Vein endothelial cell (primary cell): ENCODE results near the gene MPHOSPH8.

GRCh38 chr13:18489844-18490311 lies 691.7 kb downstream of the TUBA3C start:
- CAGE, long polyA plus RNA, result no peak

DNA sequence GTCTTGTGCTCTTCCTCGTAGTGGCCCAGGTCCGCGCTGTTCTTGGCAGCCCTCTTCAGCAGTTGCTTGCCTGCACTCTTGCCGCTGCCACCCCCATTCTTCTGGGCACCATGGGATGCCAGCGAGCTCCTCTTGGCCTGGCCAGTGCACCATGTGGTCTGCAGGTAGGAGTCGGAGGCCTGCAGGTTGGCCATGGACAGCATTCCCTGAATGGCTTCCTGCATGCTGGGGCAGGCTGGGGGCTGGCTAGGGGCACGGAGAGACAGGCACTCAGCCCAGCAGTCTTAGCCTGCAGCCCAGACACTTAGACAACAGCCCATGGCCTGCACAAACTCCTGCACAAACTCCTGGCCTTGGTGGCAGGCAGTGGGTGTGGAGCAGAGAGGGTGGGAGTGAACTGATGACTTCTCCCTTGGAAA lies 234.9 kb downstream of the TUBA3C start:
- CAGE, long polyA plus RNA, result no peak

DNA sequence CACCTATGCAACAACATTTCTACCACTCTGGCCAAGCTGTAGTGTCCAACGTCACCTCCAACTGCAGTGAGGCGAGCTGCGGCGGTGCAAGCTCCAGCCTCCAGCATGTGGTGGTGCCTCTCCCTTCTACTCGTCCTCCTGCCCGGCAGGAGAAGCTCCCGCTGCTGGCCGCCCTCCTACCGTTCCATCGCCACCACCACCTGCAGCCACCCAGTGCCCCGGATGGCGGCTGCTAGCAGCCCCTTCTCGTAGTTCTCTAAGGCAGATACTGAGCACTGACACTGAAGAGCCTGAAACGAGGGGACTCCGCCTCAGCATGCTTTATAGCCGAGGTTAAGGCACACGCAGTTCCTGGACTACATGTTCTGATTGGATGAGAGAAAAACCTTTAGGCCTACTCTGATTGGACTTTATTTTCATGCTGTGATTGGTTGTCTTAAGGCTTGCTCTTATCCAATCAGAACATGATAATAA lies 63.6 kb downstream of the TUBA3C start:
- CAGE, long polyA plus RNA, result no peak

DNA sequence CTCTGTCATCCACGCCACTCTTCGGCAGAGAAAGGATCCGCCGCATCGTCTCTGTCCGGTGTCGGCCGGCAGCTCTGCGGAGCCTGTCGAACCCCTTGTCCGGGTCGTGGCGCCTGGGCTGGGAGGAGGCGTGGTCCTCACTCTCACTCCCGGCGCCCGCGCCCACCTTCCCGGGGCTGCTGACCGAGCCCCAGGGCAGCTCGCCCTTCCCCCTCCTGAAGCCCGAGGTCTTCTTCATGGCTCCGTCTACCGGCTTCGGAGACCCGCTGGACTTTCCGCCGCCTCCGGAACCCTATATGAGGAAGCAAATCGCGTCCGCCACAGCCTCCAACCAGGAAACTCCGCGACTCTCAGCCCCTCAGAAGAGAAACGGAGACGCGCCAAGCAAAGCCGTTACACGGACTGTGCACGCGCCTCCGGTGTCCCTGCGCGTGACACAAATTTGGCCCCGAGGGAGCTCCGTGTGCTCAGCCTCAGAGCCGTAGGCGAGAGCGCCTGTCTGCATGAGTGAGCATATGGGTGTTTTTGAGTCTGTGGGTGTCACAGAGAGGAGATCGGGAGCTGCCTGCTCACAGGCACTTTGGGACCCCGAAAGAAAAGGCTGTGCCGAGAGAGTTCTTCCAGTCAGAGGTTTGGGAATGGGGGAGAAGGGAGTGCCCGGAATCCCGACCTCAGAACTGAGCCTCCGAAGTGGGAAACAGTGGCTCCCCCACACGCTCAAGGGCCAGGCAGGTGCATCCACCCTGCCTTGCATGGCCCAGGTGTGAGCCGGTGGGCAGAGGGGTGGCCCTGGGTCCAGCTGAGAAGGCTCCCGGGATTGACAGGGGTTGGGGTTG lies 163.2 kb upstream of the TUBA3C start:
- CAGE, long polyA plus RNA, result no peak

DNA sequence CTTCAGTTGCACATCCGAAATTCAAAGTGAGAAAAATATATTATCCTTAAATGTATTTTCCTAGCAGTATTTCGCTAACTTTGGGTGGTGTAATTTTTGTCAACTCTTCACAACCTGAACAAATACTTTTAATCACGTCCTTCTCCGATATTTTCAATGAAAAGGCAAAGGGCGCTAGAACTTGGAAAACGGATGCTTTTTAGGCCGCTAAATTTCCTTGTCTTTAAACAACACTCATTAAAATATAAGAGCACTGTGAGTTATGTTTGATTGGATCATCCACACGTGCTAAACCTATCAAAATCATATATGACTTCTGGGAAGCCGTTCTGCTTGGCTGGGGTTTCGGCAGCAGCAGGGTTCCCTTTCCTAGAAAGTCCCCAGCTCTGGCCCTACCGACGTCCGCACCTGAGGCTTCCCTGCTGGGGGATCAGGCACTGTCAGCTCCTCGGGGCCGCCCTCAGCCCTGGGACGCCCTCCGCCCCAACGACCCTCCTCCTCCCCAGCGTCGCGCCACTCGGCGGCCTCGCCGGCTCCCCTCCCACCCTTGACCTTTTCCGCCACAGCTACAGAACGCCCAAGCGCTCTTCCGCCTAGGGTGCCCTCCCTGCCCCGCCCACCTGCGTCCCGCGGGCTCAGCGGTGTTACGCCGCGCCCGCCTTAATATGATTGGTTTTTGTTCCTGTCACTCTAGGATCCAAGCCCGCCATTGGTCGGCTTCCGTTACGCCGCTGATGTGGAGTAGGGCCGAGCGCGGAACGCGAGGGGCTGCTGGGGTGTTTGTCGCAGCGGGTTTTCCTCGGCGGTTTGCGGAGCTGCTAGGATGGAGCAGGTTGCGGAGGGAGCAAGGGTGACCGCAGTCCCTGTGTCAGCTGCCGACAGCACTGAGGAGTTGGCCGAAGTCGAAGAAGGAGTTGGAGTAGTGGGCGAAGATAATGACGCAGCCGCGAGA lies at the start of gene MPHOSPH8:
Gene MPHOSPH8 (plus strand): TSS at position 734 of the 952 bp plus-strand sequence.
- CAGE, long polyA plus RNA, result no peak

GRCh38 chr13:19714187-19714912 lies 68.4 kb downstream of the PSPC1 start:
- CAGE, long polyA plus RNA, result no peak

- CAGE, long polyA plus RNA, result no peak
These were observed 31.5 kb downstream of the PSPC1 start for GRCh38 chr13:19751220-19751584.

DNA sequence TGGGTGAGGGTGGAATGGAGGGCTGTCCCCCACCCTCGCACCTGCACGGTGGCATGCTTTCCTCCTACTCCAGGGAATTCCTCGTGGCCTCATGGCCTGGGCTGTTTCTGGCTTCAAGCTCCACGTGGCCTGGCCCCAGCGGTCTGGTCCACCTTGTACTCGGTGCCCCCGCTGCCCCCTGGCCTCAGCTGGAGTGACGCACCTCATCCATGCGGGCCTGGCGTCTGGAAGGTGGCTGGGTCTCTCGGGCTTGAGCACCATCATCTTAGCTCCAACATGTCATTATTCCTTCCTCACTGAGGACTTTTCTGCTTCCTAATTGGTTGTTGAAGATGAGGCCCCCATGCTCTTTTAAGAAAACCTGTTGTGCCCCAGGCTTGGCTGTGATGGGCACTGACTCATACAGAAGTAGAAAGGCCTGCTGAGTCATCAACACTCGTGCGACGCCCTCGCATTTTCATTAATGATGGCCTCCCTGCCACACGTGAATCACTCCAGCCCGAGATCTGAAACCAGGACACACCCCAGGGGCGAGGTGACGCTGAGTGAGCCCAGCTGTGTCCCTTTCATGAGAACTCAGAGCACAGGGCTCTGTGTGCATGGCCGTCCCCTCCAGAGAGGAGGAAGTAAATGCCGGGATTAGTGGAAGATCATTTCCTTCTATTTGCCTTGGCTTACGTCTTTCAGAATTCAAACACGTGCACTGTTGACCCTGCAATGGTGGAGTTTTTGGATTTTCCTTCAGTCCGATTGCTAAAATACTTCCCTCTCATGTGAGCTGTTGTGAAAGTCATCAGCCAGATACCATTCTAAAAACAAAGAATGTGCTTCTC lies 13.9 kb upstream of the GJA3 start:
- CAGE, long polyA plus RNA, result no peak

DNA sequence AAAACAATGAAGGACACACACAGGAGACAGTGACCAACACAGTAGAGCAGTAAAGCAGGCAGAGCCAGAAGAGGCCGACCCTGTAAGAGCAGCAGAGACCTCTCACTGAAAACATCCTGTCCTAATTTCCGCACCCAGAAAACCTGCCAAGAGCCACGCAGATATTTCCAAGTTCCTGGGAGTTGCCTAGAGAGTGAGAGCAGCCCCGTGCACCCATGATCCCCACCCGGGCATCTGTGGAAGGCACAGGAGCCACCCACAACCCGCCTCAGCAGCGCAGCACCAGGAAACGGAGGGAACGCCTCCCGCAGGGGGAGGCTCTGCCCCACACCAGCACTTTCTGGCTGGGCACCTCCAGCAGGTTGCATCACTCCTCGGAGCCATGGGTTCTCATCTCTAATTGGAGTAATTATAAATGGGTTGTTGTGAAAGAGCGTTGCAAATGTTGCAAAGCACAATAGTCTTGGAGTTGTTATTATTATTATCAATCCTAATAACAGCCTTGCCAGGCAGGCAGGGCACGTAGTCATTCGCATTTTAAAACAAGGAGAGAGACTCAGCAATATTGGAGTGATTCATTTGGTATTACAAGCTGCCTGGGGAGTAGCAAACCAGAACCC lies 108.5 kb upstream of the GJB6 start:
- CAGE, long polyA plus RNA, result no peak

DNA sequence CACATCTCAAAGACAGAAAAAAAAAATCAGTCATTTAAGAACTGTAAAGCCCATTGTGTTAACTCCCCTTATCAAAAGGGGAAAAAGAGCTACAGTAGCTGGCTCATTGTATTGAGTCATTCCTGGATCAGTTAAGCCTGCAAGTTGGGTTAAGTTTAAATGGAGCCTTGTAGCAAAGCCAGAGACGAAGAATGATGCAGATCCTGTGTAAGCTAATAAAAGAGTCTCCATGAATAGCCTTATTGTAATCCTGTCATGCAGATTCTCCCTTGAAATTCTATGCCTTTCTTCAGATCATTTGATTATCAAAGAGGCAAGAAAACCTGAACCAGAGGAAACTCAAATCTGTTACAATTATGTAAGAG lies 83.8 kb downstream of the CRYL1 start:
- CAGE, long polyA plus RNA, result no peak

- CAGE, long polyA plus RNA, result no peak
These were observed 21.9 kb downstream of the CRYL1 start for GRCh38 chr13:20503624-20504237.

DNA sequence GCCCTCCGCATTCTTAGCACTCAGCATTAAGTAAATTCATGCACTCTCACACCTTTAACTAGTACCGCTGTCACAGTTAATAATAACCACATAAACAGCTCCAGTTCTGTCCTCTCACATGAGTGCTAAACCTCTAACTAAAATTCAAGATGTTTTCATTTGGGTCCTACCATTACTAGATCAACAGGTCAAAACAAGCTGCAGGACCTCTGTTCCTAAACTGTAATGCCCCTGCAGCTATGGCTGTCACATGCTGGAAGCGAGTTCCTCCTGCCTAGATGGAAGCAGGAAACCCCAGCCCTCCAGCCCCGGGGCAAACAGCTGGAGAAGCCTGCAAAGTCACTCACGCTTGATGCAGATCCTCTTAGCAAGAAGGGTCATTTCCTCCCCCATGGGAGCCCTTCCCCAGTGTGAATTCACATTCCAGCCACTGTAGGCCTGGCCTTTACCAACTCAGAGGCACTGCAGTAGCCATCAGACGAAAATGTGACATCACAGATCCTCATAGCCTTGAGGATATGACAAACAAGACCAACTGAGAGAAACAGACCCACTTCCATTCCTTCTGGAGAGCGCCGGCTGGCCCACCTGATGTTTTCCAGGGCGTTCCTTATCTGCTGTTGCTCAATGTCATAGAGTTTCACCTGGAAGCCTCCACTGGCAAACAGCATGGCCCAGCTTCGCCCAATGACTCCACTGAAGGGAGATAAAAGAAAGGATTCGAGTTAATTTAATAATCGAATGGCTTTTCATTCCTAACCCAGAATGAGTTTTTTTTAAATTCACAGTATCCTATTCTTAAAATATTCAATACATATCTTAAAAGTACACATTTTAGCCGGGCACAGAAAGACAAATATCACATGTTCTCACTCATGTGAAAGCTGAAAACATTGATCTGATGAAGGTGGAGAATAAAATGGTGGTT lies 13.5 kb downstream of the CRYL1 start:
- CAGE, long polyA plus RNA, result no peak

DNA sequence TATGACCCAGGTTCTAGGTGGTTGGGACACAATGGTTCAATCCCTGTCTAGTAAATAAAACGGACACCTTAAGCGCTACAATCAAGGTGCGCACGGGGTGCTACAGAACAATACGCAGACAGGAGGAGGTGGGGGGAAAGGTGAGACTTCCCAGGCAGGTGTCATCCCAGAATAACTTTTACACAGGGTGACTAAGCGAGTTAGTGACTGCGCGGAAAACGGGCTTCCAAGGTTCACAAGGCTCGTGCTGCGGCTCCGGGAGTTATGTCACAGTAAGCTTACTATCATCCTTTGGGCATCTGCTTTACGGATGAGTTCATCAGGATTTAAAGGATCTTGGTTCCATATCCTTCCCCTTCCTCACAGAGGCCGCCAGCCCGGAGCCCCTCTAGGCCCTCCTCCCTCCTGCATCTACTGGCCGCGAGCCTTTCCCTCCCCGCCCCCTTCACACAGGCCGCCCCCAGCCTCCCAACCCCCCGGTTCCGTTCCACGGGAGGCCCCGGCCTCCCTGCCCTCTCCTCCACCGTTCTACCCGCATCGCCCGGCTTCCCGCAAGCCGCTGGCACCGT lies 479 bp upstream of the IFT88 start:
- CAGE, long polyA plus RNA, result no peak

DNA sequence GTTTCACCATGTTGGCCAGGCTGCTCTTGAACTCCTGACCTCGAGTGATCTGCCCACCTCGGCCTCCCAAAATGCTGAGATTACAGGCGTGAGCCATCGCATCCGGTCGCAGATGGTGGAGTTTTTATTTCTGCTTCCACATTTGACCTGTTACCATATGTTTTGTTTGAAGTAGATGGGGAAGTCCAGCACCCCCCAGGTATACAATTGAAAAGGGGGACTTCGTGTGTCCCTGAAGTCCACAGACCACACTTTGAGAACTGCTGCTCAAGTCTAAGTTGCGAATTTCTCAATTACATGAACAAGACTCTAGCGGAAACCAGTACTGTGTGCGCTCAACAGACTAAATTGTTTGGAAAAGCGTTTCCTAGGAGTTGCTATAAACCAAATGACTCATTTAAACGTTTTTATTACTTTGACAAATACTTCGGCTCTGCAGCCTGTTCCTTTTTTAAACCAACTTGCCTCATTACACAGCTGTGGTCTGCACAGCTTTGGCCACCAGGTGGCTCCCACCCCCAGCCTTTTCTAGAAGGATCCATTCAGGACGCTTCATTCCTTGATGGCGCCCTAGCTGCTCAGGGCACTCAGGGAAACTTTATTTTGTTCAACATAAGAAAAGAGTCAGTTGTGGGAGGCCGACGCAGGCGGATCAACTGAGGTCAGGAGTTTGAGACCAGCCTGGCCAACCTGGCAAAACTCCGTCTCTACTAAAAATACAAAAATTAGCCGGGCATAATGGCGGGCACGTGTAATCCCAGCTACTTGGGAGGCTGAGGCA lies 40.9 kb upstream of the XPO4 start:
- CAGE, long polyA plus RNA, result no peak

DNA sequence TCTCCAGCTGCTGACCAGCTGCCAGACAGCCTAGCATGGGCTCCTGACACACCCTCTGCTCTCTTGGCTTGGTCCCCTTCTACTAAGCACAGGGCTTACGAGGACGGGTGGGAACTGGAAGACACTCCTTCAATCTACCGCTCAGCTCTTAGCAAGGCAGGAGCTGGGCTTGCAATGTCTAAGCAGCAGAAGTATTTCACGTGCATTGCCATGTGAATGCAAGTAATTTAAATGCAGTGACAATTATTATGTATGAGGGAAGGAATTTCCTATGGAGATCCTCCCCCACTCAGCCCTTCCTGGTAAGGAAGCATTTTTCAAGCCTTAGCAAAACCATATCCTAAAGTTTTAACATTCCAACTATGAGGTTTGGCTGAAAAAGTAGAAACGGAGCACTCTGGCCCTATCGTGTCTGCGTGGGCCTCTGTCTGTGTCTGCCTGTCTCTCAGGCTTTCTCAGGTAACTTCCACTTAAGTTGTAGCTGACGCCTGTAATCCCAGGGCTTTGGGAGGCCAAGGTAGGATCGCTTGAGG lies 63.7 kb downstream of the LATS2 start:
- CAGE, long polyA plus RNA, result no peak

- CAGE, long polyA plus RNA, result no peak
These were observed 35.6 kb upstream of the SAP18 start for GRCh38 chr13:21104377-21104704.

- CAGE, long polyA plus RNA, result no peak
These were observed 121.6 kb downstream of the MRPL57 start for GRCh38 chr13:21297631-21298900.

DNA sequence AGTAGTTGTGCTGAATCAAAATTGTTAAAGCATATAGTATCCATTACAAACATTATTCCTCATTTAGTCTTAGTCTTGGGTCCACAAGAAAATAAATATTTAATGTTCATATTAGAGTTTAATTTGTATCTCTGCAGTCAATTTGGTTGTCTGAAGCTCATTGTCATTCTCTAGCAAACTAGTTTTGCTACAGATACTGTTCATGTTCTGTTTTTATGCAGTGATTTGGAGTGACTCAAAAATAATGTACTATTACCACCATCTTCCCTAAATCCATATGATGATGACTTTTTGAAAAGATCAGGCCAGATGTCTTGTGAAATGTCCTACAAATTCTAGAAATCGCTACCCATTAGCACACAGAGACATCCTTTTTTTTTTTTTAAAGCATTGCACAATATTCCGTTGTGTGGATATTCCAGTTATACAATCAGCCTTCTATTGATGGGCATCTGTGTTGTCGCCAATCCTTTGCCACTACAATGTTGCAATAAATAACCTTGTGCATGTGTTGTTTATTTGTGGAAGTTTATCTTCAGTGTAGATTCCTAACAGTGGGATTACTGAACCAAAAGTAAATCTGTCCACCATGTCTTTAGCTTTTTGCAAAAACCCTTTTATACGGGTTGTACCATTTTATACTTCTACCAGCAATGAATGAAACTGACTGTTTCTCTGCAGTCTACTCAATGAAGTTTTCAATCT lies 24.5 kb downstream of the ZDHHC20 start:
- CAGE, long polyA plus RNA, result no peak

DNA sequence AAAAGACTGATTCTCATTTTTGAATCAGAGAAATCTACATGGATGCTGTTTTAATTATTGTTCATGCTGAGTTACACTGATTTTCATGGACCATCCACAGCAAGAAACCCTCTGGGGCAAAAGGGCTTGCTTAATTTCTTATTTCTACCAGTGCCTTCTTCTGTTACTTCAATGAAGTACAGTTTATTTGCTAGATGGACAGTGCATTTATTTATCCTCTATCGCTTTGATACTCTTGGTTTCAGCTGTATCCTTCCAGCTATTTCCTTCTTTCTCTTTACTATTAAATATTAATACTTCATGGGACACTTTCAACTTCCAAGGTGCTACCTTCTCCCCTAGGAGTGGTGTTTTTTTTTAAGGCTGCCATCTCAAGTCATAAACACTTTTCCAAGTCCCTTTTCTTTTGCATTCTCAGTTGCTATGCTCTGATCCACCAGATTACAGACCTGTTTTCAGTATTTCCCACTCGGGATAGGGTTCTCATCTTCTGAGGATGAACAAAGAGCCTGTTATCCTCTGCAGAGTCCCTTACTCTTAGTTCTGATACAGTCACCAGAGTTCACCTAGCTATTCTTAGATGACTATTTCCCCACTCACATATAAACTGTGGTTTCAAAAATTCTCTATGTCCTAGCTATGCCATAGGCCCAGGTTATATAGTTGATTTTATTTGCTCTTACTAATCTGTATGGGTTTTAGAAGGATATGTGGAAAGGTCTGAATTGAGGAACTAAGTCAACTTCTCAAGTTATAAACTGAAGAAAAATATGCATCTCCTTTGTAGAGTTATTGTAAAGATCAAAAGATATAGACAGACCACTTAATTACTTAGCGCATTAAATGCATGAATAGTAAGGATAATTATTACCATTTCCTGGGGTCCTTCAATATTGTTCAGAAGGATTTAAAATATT lies 16.0 kb downstream of the ZDHHC20 start:
- CAGE, long polyA plus RNA, result no peak

GRCh38 chr13:21458240-21458683 lies 841 bp downstream of the ZDHHC20 start:
- CAGE, long polyA plus RNA, result no peak